Metastatic Lung Carcinoma in the Adrenal Gland (tissue), 1 donor: Measurements from ENCODE around the genes ACYP1, ZC2HC1C, TTLL5 and VASH1.

DNA sequence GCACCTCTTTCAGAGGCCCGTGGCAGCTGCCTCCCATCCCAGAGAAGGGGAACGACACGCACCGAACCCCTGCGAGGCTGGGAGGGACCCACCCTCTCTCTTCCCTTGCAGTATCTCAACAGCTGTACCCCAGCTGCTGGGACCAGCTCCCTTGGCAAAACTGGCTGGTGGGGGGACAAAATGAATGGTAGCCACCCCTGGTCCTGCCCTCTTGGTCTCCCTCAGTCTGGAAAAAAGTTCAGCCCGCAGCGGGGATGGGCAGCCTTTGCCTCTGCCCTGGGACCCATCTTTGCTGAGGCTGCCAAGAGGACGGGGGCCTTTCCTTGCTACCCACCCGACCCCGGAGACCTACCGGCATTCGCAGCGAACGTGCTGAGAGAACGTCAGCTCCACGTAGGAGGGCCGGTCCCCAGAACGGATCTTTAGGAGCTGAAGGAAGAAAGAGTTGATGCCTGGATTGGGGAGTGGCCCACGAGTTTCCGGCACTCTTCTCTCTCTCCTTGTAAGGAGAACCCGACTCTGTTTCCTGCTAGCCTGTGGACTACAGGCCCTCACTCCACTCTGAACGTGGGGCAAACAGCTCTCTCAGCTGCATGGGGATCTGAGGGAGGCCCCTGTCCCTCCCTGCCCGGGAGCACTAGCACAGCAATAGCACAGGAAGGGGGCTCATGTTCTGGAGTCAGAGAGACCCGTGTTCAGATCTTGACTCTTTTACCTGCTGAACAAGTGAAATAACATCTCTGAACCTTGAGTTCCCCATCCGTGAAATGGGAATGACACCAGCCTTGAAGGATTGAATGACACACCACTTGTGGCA is 7.0 kb downstream of the PGF start:
- PRO-cap: no peak

DNA sequence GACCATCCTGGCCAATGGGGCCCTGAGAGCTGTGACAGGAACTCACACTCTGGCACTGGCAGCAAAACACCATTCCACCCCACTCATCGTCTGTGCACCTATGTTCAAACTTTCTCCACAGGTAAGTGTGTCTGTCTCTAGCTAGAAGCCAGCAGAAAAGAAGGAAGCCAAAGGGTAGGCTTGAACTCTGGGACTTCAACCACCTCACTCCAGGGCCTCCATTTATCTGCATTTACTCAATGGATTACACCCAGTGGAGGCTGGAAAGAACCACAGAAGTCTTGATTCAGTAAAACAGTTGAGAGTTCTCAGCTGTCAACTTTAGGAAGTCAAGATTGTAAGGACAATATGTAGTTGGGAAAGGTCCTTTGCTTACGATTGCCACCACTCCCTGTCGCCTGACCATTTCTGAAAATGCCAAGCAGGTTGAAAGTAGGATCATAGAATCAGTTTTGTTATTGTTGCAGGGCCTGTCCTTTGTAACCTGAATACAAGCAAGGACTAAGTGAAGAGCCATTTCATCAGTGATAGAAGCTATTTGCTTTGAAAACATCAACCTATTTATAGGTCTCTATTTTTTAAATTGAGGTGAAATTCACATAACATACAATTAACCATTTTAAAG is 4.0 kb downstream of the EIF2B2 start:
- PRO-cap: no peak

DNA sequence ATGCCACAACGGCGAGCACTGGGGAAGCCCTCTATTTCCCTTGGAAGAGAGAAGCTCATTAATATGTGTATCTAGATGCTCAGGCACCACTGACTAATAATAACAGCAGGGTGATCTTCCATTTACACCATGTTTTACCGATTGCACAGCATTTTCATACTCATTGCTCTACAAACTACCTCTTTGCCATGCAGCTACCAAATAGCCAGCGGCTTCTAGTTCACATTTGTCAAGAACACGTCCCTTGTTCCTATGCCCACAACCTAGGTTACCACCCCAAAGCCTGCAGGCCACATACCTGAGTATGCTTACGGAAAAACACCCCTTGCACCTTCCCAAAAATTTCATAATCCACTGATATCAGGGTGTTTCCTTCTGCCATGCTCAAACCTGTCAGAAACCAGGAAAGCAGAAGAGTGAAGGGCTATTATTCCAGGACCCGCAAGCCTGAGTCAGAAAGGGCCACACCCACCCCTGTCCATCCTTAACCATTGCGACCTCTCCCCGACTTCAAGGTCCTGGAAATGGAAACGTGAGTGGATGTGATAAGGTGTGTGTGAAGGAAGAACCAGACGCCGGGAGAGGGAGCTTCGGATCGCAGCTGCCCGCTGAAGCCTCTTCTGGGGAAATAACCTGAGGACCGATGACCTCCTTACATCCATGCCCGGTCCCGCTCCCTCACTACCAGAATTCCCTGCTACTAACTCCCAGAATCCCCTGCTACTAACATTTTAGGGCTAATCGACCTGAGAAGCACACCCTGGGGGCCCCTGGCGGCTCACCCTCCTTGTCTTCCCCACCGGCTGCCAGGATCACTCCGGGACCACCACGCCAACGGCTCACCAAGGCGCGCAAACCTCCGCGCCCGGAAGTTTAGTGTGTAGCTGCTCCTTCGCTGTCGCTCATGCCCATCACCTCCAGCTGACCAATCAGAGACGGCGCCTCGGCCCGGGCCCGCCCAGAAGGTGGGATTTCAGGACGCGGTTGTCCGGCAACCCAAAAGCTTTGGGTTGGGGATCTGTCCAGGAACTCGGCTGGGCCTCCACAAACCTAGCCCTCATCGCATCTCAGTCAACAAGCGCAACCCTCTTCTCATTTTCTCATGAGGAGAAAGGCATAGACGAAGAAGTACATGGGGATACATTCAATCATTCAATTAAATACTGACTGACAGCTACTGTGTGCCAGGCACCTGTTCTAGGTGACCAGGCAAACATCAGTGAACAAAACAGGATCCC is at the start of gene ACYP1:
TSS of gene ACYP1 (minus strand) at position 853 of the 1,238 bp plus-strand sequence.
- PRO-cap: bidirectional peak, plus-strand start at position 999 of the sequence, minus-strand start at position 875 of the sequence

DNA sequence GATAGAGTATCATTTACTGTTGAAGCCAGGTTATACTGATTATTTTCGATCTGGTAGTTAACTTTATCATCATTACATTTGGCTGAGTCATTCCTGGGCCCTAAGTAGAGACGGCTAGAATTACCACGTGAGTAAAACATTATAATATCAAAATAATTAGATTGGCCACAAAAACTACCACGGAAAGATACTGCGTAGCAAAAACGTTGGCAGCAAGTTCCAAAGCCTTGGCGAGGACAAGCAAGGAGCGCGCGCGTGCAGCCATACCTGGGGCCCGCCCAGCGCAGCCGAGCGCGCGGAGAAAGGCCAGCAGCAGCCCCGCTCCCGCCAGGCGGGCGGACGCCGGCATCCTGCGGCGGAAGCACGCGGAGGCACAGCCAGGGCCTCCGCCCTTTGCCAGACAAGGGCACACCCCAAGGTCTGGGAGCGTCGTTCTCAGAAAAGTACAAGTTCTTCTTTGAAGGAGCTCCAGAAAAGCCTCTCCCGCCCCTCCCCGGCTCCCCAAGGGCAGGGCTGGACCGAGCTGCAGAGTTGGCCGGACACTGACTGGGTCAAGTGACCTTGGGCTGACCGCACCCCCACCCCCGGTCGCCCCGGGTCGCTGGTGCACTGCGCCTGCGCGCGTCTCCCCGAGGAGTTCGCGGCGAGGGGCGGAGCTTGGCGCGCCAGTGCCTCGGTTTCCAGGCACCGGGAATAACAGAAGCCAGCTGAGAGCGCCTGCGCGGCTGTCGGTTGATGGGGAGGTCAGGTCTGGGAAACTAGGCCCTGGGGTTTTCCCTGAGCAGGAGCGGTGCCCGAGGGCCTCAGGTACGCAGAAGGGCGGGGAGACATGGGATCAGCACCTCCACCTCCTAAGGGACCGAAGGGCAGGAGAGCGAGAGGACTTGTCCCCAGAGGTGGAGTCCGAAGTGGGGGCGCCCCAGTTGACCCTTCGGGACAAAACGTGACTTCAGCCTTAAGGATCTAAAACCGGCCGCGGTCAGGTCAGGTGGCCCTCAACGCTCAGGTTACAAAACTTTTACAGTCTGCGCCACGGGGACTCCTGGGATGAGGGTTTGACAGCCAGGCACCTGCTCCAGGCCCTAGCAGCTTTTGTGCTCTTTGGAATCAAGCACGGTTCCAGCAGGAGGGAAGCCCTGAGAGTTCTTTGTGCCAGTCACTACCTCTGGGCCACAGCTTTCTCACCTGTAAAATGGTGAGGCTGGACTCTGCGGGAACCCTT is at the start of gene ZC2HC1C:
TSS of gene ZC2HC1C (plus strand) at position 699 of the 1,222 bp plus-strand sequence.
- PRO-cap: bidirectional peak, plus-strand start at position 814 of the sequence, minus-strand start at position 553 of the sequence

DNA sequence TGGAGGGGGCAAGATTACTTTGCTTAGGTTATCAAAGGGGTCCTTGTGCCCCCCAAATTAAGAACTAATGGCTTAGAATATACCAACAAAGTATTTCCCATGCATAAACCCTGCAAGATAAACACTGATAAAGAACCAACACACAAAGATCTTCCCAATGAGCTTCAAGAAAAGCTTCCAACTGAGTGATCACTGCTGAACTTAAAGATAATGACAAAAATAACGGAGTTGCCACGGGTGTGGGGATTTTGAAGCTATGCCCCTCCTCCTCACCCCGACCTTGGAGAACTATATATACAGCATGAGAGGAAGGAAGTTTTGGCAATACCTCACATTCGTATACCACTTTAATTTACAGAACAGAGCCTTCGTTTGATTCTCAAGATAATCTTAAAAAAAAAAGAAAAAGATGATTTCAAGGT is 824 bp downstream of the NEK9 start:
- PRO-cap: no peak

DNA sequence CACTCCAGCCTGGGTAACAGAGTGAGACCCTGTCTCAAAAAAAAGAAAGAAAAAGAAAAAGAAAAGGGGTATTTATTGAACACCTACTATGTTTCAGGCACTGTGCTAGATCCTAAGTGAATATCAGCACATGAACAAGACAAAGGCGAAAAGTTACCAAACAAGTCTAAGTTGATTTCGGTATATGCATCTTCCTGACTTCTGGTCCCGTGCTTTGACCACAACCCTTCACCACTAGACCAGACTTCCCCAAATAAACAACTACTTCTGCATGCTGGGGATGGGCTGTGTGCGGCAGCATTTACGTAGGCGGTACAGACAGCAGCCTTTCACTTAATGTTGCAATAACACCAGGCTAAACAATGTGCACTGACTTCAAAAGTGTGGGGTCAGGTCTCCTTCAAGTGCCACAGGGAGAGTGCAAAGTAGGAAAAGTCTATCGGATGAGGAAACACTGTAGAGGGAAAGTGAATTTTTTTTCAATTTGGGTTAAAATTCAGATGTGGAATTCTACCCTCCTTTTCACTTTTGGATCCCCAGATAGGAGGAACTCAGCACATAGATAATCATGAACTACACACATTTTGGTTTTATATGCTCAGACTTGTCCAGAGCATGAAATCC is 3.8 kb upstream of the FOS start:
- PRO-cap: no peak

DNA sequence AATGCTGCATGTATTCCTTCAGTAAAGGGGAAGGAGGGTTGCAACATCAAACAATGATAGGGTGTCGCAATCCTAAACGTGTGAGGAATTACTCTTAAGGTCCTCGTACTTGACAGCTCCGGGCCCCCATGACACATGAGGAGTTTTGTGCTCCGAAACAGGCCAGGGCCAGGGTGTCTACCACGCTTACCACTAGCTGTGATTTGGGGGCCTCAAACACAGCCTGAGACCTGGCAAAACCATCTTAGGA is 20.4 kb downstream of the FOS start:
- PRO-cap: no peak

GRCh38 chr14:75301700-75302342 is 23.2 kb downstream of the FOS start:
- PRO-cap: no peak

GRCh38 chr14:75334146-75334913 is 55.7 kb downstream of the FOS start:
- PRO-cap: unidirectional peak, minus-strand start at chr14:75334298

DNA sequence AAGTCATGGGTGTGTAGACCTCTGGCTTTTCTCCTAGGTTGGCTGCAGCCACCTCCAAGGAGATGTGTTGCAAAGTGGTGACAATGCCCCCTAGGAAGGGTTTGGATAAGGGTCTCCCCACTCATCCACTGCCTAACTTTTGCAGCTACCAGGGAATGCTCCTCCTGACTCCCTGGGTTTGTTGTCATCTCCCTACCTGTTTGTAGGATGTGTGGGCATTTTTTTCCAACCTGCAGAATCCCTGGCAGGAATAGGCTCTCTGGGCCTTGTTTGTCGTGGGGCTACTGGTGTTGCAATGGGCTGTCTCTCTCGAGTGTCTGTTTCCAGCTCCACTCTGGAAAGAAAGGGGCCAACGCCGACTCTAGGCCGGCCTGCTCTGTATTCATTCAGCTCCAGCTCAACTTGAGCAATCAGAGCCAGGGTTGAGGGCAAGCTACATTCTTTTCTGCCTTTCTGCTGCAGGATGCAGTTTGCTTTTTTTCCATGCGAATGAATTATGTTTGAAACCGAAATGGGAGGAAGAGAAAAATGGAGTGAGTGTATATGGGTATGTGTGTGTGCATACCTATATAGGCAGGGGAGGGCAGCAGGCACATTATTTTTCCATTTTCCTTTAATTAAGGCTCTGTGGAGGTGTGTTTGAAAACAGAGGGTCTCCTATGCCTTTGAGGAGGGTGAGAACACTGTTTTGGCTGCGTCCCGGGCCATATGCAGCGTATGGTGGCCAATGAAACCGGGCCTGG is 2.3 kb downstream of the JDP2 start:
- PRO-cap: no peak

GRCh38 chr14:75449670-75449964 is 21.8 kb downstream of the JDP2 start:
- PRO-cap: no peak

DNA sequence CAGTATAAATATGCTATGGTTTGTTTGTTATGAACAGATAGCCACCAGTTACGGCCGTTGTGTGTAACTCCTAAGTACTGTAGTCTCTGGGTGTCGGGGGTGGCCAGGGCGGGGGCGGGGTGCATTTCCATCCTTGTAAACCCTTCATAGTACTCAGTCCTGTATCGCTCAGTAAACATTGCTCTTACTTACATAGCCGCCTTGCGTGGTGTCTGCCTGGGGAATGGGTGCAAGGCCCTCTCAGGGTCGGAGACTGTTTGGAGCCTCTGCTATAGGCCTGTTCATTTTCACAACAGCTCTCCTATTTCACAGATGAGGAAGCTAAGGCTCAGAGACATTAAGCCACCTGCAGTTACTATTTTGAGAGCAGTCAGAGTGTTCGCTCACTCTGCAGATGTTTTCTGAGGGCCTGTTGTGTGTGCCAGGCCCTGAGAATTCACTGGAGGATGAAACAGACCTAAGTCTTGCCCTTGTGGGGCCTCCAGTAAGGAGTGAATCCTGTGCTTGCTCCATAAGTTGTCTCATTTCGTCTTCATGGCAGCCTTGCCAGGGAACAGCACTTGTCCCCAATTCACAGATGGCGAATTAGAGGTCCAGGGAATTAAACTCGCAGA is 42.5 kb downstream of the JDP2 start:
- PRO-cap: no peak

DNA sequence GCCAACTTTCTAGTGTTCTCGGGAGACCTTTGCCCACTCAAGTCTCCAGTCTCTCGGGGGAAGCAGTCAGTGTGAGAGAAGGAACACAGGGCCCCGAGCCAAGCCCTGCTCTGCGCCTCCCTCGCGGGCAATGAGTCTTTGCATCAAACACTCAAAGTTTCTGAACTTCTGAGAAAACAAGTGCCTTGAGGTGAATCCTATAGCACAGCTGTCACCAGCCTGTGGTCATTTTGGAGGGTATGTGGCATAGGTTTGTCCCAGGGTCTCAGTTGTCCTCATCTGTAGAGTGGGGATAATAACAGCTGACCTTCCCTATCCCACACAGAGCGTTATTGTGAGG is 19.7 kb downstream of the BATF start:
- PRO-cap: no peak

DNA sequence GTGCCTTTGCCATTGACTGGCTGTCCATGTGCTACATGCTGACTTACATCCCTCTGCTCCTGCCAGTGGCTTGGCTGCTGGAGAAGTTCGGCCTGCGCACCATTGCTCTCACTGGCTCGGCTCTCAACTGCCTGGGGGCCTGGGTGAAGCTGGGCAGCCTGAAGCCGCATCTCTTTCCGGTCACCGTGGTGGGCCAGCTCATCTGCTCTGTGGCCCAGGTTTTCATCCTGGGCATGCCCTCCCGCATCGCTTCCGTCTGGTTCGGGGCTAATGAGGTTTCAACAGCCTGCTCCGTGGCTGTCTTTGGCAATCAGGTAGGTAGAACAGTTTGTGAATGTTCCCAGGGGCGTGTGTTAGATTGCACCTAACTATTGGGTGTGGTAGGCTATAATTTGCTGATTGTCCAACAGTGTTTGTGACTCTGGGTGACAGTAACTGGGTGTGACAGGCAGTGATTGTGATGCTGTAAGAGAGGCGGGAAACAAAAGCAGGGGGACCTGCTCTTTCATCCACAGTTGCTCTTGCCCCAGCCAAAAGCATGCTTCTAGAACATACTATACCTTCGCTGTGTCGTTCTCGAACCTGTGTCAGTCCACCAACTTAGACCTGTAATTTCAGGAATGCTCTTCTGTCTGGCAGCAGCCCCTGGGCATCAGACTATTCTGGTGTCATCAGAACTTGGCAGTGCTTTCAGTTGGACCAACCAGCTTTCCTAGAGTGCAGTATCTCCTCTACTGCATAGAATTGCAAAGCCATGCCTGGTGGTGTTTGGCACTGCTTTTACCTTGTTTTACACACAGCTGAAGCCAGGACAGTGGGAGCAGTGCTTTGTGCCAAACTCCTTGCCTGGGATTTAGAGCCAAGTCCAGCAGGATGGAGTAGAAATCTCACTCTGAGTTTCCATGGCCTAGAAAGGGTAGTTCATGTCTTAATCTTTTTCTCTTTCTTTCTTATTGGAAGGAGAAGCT is 1.2 kb downstream of the FLVCR2 start:
- PRO-cap: bidirectional peak, plus-strand start at position 468 of the sequence, minus-strand start at position 312 of the sequence

- PRO-cap: no peak
Measured at GRCh38 chr14:75646750-75647234, 13.9 kb downstream of the ERG28 start.

GRCh38 chr14:75660691-75662002 is at the start of gene TTLL5:
TSS of gene TTLL5 (plus strand) at chr14:75661246.
- PRO-cap: bidirectional peak, plus-strand start at chr14:75661268, minus-strand start at chr14:75660827; bidirectional peak, plus-strand start at chr14:75661431, minus-strand start at chr14:75661372

GRCh38 chr14:76012218-76013018 is 26.9 kb downstream of the IFT43 start:
- PRO-cap: no peak

- PRO-cap: no peak
Measured at GRCh38 chr14:76623160-76623443, 138.2 kb upstream of the VASH1 start.

DNA sequence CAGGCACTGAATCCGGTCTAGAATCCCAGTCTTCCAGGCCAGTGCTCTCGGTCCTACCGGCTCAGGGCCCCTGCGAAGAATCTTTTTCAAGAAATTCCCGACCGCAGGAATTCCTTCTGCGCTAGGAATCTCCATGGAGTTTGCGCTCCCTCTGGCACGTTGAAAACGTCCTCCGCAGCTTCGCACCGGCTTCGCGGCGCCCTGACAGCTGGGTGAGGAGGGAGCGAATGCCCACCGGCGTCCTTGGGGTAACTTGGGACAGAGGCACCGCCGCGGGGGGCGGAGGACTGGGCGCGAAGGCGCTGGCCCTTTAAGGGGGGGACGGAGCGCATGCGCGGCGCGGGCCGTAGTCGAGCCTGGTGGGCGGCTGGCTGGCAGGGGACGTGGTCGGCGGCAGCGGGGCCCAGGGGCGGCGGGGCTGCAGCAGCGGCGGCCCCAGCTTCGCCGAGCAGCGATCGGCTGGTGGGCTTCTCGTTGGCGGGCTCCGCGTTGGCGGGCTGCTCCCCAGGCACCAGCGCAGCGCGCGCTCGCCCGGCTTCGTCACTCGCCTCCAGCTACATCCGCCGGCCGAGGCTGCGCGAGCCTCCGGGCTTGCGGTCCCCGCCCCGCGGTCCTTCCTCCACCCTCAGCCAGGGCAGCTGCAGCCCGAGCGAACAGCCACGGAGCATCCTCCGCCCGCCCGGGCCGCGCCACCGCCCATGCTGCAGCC is at the start of gene VASH1:
TSS of gene VASH1 (plus strand) at position 340 of the 709 bp plus-strand sequence.
- PRO-cap: unidirectional peak, plus-strand start at position 349 of the sequence; bidirectional peak, plus-strand start at position 543 of the sequence, minus-strand start at position 552 of the sequence

DNA sequence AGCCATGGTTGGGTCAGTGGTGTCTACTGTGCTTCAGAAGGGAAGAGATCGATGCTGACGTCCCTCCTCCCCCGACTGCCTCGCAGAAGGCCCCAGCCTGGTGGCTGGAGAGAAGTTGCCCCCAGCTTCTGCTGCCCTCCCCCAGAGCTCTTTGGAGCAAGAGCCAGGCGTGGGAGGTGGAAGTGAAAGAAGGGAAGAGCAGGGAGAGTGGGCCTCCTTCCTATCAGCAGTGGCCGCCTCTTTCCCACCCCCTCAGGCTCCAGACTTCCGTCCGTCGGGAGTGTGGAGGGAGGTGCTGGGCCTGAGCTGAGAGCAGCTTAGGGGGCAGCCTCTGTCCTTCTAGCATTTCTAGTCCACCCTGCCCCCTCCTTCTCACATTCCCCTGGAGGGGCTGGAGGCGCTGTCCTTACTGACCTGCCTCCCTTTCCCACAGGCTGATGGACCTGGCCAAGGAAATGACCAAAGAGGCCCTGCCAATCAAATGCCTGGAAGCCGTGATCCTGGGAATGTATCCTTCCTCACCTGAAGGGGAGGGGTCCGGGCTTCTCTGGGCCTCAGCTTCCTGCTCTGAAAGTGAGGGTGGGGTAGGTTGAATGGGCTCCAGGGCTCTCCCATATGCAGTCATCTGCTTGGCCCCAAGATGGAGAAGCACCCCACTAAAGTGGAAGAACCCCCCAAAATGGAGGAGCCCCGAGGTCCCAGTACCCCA is 11.6 kb downstream of the VASH1 start:
- PRO-cap: no peak